ENCODE measurements around the genes CHDH and ARF4.

DNA sequence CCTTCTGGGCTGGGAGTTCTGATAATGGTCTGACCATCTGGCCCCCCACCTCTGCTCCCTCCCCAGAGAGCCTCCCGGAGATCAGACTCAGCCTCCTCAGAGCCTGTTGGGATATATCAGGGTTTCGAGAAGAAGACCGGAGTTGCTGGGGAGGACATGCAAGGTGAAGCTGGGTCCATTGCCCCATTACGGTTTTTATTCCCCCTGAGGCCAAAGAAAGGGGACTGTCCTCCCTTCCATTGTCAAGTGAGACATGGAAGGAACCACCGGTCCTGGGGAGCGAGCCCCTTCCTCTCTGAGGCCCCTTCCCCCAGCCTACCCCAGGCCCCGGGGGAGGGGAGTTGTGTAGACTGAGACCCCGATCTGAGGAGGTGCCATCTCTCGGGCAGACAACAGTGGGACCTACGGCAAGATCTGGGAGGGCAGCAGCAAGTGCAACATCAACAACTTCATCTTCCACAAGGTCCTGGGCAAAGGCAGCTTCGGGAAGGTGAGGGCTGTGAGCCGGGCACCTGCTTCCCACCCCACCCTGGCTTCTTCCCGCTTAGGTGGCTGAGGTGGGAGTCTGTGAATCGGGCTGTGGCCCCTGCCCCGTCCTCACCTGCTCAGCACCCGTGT, 24.6 kb downstream of the PRKCD start:
- RRBS, result 97% methylated on average over 5 of the region's 16 CpGs

- RRBS, result no CpG with 5 or more reads among the region's 16 CpGs
Measured at GRCh38 chr3:53227855-53228539, 27.8 kb downstream of the TKT start.

DNA sequence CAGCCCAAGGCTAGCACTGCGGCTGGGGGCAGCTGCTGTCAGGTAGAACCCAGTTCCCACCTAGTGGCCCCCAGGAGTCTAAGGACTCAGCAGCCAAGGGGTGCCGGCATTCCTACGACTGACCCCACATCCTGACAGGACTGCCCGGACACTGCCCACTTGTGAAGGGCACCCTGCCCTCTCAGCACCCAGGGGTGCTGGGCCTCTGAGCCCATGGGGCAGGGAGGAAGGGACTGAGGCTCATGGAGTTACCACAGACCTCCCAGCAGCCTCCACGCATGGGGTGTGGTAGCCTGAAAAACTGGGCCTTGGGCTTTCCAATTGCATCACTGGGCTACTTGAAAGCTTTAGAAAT, 13.3 kb downstream of the TKT start:
- RRBS, result 86% methylated on average over 2 of the region's 5 CpGs

- RRBS, result no CpG with 5 or more reads among the region's 14 CpGs
Measured at GRCh38 chr3:53269782-53270788, 14.3 kb upstream of the TKT start.

GRCh38 chr3:53496129-53496299, 1.6 kb downstream of the CACNA1D start:
- RRBS, result no CpG with 5 or more reads among the region's 5 CpGs

- RRBS, result 7% methylated on average over 26 of the region's 113 CpGs
Measured at GRCh38 chr3:53845858-53846663, at the start of gene CHDH. Gene CHDH (minus strand): TSS chr3:53846419.

- RRBS, result 96% methylated on average over 4 of the region's 33 CpGs
Measured at GRCh38 chr3:54123283-54124176, 1.2 kb downstream of the CACNA2D3 start.

DNA sequence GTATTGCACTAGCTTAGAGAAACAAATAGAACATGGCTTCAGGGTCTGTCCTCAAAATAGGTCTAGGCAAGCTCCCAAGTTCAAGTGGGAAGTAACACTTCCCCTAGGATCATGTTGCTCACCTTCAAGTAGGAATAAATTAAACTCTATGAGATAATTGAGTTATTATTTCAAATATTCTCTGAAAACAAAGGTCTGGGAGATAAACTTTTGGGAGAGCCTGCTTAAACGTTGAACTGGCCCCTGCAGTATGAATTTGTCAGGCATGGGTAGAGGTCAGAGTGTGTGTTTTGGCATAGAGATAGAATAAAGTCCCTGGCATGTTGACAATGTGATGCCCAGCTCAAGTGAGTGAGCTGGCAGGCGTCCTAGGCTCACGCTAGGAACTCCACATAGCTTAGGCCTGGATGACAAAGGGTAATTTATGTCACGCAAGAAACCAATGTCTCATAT, 236.8 kb downstream of the CACNA2D3 start:
- RRBS, result no CpG with 5 or more reads among the region's 4 CpGs

DNA sequence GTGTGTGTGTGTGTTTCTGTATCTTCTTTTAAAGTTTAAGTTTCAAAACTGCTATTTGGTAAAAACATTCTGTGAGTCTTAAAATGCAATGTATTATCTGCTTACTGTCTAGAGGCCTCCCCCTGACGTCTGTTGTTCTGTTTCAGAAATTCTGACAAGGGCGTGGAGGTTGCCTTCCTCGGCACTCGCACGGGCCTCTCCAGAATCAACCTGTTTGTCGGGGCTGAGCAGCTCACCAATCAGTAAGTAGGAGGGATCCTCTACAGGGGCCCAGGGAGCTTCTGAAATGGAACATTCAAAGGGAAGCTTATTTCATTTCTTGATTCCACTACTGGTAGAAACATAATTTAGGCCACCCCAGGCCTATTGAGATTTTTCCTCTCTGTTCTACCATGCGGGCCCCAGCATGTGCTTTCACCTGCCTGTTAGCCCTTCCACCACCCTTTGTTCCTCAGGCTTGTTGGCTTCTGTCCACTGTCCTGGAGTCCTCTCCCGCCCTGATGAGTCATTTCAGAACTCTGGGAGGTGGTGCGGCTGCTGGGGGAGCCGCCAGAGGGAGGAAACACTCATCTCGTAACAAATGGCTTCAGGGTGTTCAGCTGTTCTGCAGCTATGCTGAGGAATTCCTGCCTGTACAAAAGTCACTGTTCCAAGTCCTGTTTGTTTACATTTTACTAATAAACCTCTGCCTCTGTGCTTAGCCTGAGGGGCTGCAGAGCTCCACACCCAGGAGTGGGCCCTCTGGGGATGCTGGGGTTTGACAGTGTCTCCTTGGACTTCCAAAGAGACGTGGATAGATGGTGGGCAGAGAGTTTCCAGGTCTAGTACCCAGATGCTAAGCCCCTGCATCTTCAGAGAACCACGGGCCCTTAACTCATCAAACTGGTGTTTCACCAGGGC, 36.4 kb downstream of the LRTM1 start:
- RRBS, result no CpG with 5 or more reads among the region's 13 CpGs

GRCh38 chr3:55474191-55474633, 12.9 kb downstream of the WNT5A start:
- RRBS, result no CpG with 5 or more reads among the region's 44 CpGs

- RRBS, result no CpG with 5 or more reads among the region's 12 CpGs
Measured at GRCh38 chr3:55601242-55602221, 114.4 kb upstream of the WNT5A start.

DNA sequence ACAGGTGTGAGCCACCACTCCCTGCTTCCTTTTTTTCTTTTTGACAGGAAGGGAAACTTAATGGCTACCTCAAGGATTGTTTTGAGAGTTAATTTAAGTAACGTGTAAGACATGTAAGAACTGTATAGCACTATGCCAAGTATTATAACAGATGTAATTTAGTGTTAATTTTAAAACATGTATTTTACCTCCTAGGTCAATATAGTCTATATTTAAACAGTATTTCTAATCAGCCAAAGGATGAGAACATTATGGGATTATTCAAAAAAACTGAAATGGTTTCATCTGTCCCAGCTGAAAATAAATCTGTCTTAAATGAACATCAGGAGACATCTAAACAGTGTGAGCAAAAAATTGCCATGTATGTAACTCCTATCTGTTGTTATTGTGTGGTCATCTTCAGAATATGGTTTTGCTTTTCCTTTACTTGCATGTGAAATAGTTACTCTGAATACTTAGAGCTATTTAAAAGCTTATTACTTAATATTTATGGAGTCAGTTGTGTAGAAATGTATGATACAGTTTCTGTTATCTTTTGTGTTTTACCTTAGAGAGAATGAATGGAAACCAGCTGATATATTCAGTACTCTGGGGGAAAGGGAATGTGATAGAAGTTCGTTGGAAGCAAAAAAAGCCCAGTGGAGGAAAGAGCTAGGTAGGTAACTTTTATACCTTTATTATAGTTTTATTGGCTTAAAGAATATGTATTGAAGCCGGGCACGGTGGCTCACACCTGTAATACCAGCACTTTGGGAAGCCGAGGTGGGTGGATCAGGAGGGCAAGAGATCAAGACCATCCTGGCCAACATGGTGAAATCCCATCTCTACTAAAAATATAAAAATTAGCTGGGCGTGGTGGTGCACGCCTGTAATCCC, 9.7 kb downstream of the CCDC66 start:
- RRBS, result no CpG with 5 or more reads among the region's 7 CpGs

DNA sequence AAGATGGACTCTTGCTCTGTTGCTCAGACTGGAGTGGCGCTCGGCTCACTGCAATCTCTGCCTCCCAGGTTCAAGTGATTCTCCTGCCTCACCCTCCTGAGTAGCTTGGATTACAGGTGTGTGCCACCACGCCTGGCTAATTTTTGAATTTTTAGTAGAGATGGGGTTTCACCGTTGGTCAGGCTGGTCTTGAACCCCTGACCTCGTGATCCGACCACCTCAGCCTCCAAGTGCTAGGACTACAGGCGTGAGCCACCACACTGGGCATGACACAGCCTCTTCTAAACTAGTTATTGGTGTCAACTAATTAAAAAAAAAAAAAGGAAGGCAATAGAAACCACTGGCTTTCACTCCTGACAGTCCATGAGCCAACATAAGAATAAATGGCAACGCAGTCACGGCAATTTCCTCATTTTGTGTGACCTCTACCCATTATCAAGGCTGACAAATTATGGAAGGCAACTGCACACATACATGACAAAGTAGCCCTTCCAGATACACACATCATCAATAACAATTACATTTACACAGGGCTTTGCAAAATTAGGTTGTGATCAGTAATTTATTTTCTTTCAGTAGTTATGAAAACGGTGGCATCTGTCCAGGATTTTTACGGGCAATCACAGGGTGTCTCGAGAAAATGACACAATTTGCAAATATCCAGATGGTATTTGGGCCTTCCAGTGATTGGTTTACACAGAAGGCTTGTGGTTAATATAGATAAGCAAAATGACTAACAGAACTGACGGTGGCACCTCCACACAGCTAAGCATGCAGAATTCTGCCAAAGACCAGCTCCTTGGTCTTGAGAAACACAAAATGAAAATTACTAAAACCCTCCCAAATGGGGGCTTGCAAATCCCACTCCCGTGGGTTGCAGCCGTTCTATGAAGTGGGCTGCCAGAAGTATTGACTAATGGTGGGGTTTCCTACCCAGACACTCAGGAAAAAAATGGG, 5.8 kb downstream of the ARHGEF3 start:
- RRBS, result no CpG with 5 or more reads among the region's 15 CpGs

DNA sequence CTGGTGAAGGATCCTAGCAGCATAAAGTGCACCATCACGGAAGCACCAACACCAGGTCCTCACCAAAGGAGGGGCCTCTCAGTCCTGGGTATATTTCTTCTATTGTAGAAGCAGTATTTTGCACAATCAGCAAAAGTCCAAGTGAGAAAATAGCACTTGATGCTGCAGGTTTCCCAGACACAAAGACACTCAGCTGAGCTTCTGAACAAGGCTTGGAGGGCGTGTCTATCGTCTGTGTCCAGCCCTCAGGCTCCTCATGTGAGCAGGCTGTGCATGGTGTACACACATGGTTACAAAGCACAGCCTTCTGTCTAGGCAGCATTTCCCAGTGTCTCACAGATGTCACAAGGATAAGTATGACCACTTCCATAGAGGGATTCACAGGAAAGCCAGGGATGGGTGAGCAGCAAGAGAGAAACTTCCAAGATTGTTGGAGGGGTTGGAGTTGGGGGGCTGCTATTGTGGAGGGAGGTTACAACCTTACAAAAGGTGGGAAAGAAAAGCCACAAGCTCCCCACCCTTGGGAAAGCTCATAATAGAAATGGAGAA, 98.2 kb upstream of the SPATA12 start:
- RRBS, result no CpG with 5 or more reads among the region's 3 CpGs

GRCh38 chr3:57130650-57131544, 34.3 kb downstream of the IL17RD start:
- RRBS, result 87% methylated on average over 7 of the region's 16 CpGs

DNA sequence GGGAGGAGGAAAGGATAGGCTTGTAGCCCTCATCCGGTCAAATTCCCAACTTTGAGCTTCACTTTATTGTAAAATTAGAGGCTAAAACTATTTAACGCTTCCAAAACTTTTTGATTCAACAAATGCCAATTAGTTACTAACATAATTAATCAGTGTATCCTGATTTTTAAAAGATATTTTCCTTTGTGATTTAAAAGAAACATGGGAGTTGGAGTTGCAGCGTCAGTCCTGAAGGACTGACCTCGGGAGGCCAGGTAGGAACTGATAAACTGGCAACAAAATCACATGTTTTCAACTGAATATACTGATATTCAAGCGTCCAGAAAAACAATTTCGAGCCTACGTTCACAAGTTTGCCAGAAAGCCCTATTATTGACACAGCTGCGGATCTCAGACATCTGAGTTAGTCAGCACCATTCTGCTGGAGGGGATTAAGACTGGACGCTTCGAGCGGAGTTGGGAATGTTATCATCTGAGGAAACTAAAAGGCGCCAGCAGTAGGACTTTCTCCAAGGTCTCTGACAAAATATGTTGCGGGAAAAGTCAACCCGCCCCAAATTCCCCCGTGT, 551 bp upstream of the APPL1 start:
- RRBS, result no CpG with 5 or more reads among the region's 15 CpGs

DNA sequence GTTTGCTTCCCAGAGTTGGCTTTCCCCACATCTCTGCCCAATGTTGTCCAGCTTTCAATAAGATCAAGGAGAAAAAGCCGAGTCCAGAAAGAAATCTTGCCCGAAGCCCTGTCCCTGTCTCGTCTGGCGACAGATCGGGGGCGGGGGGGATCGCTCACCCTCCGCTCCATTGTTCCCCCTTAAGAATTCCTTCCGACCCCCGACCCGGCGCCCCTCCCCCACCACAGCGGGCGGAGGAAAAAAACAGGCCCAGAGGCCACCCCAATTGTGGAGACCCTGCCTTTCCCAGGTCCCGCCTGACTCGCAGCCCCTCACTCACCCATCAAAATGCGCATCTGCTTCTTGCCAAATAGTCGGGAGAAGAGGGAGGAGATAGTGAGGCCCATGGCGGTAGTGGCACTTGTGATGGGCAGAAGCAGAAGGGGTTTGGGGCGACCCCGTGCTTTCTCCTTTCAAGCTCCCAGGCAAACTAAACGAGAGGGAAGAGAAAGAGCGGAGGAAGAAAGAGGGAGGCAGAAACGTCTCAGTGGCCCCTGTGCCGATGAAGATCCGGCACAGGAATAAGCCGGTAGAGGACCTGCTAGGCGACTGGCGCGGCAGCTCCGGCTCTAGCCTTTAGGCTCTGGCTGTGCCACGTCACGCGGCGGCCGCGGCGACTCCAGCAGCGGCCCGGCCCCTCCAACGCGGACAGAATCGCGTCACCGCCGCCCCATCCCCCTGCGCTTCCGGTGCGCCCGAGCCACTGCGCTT, at the start of gene ARF4:
Gene ARF4 (minus strand): TSS at position 590 of the 750 bp plus-strand sequence.
- RRBS, result 4% methylated on average over 25 of the region's 51 CpGs

- RRBS, result 4% methylated on average over 16 of the region's 49 CpGs
Measured at GRCh38 chr3:57597505-57598395, 606 bp upstream of the ARF4 start.

- RRBS, result no CpG with 5 or more reads among the region's 5 CpGs
Measured at GRCh38 chr3:57861773-57862192, 105.7 kb downstream of the SLMAP start.

DNA sequence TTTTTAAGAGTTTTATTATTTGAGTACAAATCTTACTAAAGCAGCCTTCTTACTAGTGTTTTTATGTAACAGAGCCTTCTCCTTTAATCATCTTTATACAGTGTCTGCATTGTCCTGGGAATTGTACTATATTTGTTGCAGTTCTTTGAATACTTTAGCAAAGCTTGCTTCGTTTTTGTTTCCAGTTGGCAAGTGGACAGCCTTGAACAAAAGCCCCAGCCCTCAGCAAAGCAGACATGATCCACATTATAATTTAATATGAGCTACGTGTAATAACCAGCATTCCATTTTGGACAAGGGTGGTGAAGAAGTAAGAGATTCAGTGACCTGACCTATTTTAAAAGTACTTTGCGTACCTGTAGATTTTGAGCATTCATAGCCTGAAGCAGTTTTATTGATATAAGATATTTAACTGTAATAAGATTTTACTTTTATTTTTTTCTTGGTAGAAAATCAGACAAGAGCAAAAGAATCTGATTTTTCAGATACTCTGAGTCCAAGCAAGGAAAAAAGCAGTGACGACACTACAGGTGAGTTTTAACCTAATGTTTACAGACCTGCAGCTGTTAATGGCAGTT, 112.1 kb upstream of the FLNB start:
- RRBS, result no CpG with 5 or more reads among the region's 4 CpGs